ENCODE measurements around a stretch of chr12.

- PRO-cap, 3 experiments: peak in 1 of 3 experiments; most common plus-strand start chr12:124550769 (in 1)
- RAMPAGE, long total RNA, 2 experiments: no peak in any of the 2 experiments
- RRBS: no CpG with 5 or more reads among the region's 5 CpGs
Observed at GRCh38 chr12:124550636-124551172, 16.7 kb downstream of the NCOR2 start.

- PRO-cap, 3 experiments: peak in 1 of 3 experiments; most common plus-strand start chr12:124565309 (in 1)
- RAMPAGE, long total RNA, 2 experiments: no peak in any of the 2 experiments
- RRBS: 10% methylated on average over 6 of the region's 20 CpGs
Observed at GRCh38 chr12:124565034-124565611, 2.3 kb downstream of the NCOR2 start.

DNA sequence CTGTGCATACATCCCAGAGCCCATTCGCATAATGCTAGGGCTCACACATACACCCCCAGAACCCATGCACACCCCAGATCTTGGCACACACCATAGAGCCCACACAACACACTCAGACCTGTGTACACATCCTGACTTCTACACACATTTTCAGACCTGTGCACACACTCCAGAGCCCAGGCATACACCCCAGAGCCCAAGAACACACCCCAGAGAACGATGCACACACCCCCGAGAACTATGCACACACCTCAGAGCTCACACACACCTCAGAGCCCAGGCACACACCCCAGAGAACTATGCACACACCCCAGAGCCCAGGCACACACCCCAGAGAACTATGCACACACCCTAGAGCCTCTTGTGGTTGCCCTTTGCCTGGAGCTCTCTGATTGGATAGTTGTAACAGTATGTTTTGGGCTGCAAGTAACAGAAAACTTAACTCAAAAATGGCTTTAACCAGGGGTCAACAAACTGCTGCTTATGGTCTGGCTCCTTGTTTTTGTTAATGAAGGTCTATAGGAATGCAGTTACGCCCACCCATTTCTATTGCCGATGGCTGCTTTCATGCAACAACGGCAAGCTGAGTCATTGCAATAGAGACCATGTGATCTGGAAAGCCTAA is 65.9 kb upstream of the NCOR2 start:
- PRO-cap, 3 experiments: no peak in any of the 3 experiments
- RAMPAGE, long total RNA, 2 experiments: no peak in any of the 2 experiments
- RRBS: no CpG with 5 or more reads among the region's 6 CpGs

DNA sequence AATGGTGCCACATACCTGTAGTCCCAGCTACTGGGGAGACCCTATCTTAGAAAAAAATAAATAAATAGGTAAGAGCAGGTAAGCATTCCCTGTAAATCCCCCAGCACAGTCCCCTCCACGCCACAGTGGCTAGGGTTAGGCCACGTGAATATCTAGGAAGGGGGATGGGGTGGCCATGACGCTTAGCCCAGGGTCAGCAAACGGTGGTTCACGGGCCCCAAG is 113.4 kb upstream of the NCOR2 start:
- PRO-cap, 3 experiments: no peak in any of the 3 experiments
- RAMPAGE, long total RNA, 2 experiments: no peak in any of the 2 experiments
- RRBS: no CpG with 5 or more reads among the region's 5 CpGs

- PRO-cap, 3 experiments: no peak in any of the 3 experiments
- RAMPAGE, long total RNA, 2 experiments: no peak in any of the 2 experiments
- RRBS: no CpG with 5 or more reads among the region's 12 CpGs
Observed at GRCh38 chr12:124683098-124683653, 115.8 kb upstream of the NCOR2 start.

- PRO-cap, 3 experiments: peak in 2 of 3 experiments; most common plus-strand start chr12:124684790 (in 1); most common minus-strand start chr12:124684729 (in 2)
- RAMPAGE, long total RNA, 2 experiments: no peak in any of the 2 experiments
- RRBS: no CpG with 5 or more reads among the region's 9 CpGs
Observed at GRCh38 chr12:124684473-124684895, 117.1 kb upstream of the NCOR2 start.

DNA sequence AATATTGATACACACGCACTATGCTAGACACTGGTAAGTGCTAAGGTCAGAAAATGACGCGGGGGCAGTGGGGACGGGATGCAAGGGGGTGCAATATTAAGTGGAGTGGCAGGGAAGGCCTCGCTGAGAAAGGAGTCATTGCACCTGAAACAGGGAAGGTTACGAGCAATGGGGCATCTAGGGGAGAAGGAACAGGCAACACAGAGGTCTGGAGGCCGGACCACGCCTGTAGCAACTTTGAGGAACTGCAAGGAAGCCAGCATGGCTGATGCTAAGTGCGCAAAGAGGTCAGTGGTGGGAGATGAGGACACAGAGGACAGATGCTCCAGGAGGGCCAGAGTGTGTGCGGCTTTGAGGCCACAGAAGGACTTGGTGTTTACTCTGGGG is 143.9 kb downstream of the SCARB1 start:
- PRO-cap, 3 experiments: no peak in any of the 3 experiments
- RAMPAGE, long total RNA, 2 experiments: no peak in any of the 2 experiments
- RRBS: no CpG with 5 or more reads among the region's 10 CpGs

DNA sequence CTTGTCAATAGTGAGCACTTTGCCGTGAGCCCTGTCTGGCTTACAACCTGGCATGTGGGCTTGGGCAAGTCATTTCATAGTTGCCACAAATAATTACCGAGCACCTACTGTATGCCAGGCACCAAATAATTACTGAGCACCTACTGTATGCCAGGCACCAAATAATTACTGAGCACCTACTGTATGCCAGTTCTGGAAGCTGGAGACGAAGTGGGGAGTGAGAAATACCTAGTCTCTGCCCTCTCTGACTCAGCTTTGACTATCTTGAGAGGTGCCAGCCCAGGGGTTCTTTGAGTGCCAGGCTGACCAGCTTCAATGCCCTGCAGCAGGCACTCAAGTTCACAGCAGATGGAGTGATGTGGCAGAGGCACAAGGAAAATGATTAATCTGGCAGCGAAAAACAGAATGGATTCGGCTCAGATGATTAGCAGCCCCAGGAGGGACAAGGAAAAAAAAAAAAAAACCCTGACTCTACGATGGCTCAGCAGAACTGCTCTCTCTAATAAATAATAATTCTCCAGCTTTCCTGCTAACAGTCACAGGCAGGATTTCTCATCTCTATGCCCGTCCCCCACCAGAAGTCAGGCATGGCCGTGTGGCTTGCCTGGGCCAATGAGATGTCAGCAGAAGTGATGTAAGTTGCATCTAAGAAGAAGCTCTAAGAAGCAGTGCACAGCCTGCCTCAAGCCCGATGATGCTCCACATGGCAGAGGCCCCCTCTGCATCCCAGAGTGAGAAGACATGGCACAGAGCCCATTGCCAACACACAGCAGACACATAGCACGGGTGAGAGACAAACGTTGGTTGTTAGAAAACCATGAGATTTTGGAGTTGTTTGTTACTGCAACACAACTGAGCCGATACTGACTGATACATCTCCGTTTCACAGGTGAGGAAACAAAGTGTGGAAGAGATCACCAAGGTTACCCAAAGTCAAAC is 111.2 kb downstream of the SCARB1 start:
- PRO-cap, 3 experiments: no peak in any of the 3 experiments
- RAMPAGE, long total RNA, 2 experiments: no peak in any of the 2 experiments
- RRBS: no CpG with 5 or more reads among the region's 13 CpGs

- PRO-cap, 3 experiments: no peak in any of the 3 experiments
- RAMPAGE, long total RNA, 2 experiments: no peak in any of the 2 experiments
- RRBS: no CpG with 5 or more reads among the region's 4 CpGs
Observed at GRCh38 chr12:124765100-124765921, 98.4 kb downstream of the SCARB1 start.

- PRO-cap, 3 experiments: no peak in any of the 3 experiments
- RAMPAGE, long total RNA, 2 experiments: no peak in any of the 2 experiments
- RRBS: no CpG with 5 or more reads among the region's 22 CpGs
Observed at GRCh38 chr12:124828177-124829211, 35.2 kb downstream of the SCARB1 start.

- PRO-cap, 3 experiments: peak in 3 of 3 experiments; most common plus-strand start chr12:124862989 (in 3); most common minus-strand start chr12:124863060 (in 1)
- RAMPAGE, long total RNA, 2 experiments: no peak in any of the 2 experiments
- RRBS: 2% methylated on average over 11 of the region's 41 CpGs
Observed at GRCh38 chr12:124862665-124863543, 760 bp downstream of the SCARB1 start.

- PRO-cap, 3 experiments: no peak in any of the 3 experiments
- RAMPAGE, long total RNA, 2 experiments: no peak in any of the 2 experiments
- RRBS: no CpG with 5 or more reads among the region's 20 CpGs
Observed at GRCh38 chr12:124871453-124872374, 8.1 kb upstream of the SCARB1 start.

- PRO-cap, 3 experiments: no peak in any of the 3 experiments
- RAMPAGE, long total RNA, 2 experiments: no peak in any of the 2 experiments
- RRBS: no CpG with 5 or more reads among the region's 8 CpGs
Observed at GRCh38 chr12:124881178-124881479, 17.5 kb upstream of the SCARB1 start.

DNA sequence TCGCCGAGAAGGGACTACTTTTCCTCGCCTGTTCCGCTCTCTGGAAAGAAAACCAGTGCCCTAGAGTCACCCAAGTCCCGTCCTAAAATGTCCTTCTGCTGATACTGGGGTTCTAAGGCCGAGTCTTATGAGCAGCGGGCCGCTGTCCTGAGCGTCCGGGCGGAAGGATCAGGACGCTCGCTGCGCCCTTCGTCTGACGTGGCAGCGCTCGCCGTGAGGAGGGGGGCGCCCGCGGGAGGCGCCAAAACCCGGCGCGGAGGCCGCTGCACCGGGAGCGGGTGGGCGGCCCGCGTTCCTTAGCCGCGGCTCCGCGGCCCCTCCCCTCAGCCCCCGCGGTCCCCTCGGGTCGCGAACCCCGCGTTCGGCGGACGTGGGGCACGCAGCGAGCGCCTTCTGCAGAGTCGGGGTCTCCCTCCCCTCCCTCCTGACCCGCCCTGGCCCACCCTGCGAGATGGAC is 301 bp upstream of the UBC start:
- PRO-cap, 3 experiments: peak in 3 of 3 experiments; most common plus-strand start position 244 of the sequence (in 2)
- RAMPAGE, long total RNA, 2 experiments: start-site peak on the minus strand in 1 of 2 experiments, centred at position 234 of the sequence, 224 reads per replicate
- RRBS: under 1% methylated on average over 11 of the region's 52 CpGs

DNA sequence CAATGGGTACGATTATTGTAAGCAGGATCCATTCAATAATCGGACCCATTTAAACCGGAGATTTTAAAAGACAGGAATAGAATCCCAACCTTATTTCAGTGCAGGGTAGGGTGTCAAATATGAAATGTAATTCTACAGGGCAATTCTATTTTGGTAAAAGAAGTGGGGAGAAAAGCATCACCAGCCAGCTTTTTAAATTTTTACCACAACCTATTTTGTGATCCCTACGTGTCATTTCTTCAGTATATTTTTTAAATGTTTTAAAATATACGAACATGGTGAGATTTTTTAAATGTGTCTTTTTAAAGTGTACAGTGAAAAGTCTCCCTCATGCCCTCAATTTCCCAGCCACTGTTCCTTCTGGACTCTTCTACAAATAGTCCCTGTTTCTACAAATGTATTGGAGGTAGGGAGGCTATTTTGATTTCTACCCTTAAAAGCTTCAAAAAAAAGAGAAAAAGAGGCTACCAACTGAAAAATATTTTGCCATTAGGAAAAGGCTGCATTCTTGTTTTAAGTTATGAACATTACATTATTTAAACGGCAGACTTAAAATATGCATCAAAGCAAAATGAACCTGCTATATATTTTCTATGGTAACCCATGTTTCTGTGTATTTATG is 1.2 kb upstream of the UBC start:
- PRO-cap, 3 experiments: no peak in any of the 3 experiments
- RAMPAGE, long total RNA, 2 experiments: no peak in any of the 2 experiments
- RRBS: no CpG with 5 or more reads among the region's 6 CpGs

GRCh38 chr12:124918223-124918804 is 3.9 kb upstream of the UBC start:
- PRO-cap, 3 experiments: no peak in any of the 3 experiments
- RAMPAGE, long total RNA, 2 experiments: no peak in any of the 2 experiments
- RRBS: no CpG with 5 or more reads among the region's 11 CpGs

DNA sequence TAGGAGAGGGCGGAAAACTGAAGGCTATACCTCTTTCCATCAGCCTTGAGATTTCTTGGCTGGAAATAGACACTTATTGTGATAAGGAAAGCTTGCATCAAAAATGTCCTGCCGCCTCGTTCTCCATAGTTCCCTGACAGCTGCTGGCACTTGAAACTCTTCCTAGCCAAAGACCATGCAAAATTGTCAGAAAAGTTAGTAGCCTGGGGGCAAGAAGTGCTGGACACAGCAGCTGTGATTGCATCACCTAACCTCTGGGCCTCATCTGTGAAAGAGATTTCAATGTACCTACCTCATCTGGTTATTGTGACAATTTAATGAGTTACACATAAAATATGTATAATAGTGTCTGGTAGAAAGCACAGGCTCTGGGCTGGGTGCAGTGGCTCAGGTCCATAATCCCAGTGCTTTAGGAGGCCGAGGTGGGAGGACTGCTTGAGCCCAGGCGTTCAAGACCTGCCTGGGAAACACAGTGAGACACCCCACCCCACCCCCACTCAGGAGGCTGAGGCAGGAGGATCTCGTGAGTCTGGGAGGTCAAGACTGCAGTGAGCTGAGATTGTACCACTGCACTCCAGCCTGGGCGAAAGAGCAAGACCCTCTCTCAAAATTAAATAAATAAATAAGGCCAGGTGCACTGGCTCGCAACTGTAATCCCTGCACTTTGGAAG is 9.8 kb upstream of the UBC start:
- PRO-cap, 3 experiments: no peak in any of the 3 experiments
- RAMPAGE, long total RNA, 2 experiments: no peak in any of the 2 experiments
- RRBS: no CpG with 5 or more reads among the region's 8 CpGs

GRCh38 chr12:124994521-124995128 is 1.2 kb downstream of the BRI3BP start:
- PRO-cap, 3 experiments: no peak in any of the 3 experiments
- RAMPAGE, long total RNA, 2 experiments: no peak in any of the 2 experiments
- RRBS: 15% methylated on average over 3 of the region's 17 CpGs

DNA sequence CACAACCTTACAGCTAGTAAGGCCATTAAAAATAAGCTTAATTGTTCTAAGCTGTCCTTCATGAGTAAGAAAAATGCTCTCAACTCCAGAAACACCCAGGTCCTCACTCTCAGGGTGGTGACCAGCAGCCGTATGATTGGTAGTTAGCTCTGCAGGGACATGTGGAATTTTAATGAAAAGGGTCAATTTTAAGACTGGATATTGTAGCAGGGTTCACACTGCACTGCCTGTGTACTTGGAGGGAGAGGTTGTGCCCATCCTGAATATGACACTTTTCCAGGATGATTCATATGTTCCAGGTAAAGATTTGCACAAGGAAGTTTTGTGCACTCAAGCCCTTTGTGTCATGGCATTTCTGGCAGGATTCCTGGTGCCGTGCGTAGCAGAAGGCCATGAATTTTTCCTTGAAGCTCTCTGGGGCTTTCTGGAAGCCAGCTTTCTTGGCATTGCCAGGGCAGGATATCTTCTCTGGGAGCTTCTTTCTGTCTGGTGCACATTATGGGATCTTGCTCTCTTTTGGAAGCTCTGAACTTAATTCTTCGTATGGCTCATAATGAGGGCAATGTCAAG is 1012.8 kb downstream of the TMEM132B start:
- PRO-cap, 3 experiments: peak in 1 of 3 experiments; most common plus-strand start position 473 of the sequence (in 1)
- RAMPAGE, long total RNA, 2 experiments: no peak in any of the 2 experiments
- RRBS: no CpG with 5 or more reads among the region's 4 CpGs

DNA sequence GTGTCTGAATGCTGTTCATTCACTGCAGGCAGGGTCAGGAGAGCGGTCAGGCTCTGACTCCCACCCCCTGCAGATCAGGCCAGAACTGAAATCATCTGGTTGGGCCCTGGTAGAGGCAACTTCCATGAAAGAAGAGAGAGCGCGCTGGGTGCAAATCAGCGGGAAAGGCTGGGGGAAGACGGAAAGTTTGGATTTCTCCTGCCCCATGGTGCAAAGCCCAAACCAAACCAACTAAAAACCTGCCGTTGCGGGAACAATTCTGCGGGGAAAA is 1539.5 kb downstream of the TMEM132B start:
- PRO-cap, 3 experiments: no peak in any of the 3 experiments
- RAMPAGE, long total RNA, 2 experiments: no peak in any of the 2 experiments
- RRBS: no CpG with 5 or more reads among the region's 8 CpGs